Left cardiac atrium (tissue), 1 donor: ENCODE data around the genes KRT86, KRT81 and ESPL1.

DNA sequence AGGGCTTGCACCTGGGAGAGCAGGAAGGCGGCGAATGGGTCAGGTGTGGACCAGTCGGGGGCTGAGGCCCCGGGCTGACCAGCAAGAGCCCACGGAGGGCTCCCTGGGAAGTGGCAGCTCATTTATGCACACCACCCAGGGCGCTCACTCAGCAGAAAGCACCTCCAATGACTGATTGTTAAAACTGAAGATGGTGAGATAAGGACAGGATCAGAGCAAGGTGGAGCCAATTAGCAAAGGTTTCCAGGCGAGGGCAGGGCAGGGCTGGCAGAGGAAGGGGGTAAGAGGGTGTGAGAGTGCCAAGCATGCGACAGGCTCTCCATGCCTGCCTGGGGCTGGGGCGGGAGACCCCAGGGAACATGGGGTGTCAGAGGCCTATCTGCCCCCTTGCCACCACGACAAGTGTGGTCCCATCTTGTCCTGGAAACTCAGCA lies 6.2 kb downstream of the KRT80 start:
- PRO-cap = no peak

DNA sequence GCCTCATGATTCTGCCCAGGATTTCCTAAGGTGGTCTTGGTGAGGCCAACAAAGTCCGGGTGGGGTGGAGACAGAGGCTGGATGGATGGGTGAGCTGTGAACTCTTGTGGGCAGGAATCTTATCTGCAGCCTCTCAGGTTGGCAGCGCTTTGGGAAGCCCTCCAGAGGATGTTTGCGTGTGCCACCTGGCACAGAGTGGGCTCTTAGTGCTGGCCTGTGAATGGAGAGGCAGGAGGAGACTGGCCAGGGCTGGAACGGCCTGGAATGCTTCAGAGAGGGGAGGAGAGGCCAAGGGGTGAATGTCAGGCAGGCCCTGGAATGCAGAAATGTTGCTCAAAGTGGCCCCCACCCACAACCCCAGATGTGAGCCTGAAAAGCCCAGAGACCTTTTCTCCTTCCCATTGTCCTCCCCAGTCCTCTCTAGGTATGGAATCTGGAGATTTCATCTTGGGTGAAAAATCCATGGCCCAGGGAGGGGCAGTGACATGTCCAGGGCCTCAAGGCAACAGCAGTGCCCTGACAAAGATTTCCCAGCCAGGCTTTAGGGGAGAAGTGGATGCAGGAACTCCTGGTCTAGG lies 2.1 kb upstream of the KRT7 start:
- PRO-cap = no peak

DNA sequence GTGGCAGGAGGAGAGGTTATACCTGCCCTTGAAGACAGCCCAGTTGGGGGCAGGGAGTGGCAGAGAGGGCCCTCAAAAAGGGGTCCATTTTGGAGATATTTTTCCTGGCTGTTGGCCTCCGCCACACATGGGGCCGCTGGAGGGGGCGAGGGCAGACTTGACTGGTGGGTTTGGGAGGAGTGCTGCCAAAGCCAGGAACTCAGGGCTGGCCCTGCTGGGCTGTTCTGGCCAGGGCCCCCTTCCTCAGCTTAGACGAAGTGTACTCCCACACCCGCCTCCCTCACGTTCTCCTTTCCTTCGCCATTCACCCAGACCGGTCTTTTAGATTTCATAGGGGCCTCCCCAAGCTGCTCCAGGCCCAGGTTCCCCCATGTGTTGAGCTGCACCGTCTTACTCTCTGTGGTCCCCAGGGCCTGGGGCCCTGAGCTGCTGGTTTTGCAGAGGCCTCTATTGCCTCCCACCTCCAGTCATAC lies 1.2 kb downstream of the KRT7 start:
- PRO-cap = no peak

DNA sequence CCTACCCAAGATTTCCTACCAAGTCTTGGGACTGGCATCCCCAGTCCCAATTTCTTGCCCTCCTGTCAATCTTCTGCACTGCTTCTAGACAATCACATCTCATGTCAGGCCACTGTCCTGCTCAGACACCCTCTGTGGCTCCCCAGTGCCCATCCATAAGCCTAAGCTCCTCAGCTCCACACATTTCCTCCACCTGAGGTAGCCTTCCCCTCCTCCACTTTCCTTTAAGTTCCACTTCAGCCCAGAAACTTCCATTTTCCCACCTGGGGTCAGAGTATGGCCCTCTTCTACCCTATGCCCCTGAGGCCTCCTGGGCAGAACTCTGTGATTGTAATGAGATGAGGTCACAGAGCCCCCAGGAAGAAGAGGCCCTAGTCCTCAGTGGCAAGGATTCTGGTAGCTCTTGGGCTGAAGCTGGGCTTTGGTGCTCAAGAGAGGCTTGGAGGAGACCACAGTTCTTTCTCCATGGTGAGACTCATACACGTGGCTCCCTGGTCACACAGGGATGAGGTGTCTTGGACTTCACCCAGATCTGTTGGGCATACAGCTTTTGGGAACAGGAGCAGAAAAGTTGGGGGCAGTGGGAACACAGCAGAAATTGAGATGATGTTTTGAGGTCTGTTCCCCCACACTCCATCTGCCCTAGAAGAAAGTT lies at the start of gene KRT86:
Gene KRT86, plus strand, starts transcription at position 391 of the 655 bp plus-strand sequence.
- PRO-cap = no peak

DNA sequence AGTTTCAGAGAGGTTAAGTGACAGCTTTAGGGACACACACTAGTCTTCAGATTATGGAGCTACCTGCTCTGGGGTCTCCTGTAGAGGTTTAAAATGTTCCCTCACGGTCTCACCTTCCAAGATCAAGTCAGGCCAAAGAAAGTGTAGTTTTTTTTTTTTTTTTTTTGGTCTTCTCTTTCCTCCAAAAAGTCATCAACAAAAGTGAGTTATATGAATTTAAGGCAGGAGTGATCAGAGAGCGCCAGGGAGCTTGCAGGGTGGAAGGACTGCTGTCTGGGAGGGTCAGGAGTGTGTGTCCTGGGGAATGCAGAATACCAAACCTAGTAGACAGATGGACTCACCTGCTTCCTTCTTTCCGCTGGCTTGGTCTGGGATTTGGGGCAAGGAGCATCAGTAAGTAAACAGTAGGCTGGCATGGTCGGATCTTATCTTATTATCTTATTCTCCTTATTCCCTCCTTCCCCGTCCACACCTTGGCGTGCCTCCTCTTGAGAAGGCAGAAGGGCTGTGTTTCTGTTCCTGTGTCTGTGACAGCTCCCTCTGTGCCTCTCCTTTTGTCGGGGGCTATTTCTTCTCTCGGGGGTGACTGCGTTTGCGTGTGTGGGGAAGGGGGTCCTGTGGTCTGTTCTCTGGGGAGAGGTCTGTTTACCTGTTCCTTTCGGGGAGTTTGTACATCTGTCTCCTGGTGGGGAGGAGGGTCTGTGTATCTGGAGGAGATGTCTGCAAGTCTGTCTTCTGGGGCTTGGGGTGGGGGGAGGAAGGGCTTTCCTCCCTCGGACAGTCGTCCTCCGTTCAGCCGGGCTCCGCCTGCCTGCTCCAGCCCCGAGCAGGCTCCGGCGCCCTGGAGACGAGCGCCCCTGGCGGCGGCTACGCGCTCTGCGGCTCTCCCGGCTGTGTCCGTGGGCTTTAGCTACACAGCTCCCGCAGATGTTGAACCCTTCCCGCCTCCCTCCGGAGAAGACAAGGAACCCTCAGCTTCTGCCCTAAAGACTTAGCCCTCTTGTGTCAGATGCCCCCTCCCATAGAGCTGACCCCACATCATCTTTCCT lies 4.2 kb downstream of the KRT86 start:
- PRO-cap = unidirectional peak, minus-strand start at position 809 of the sequence

DNA sequence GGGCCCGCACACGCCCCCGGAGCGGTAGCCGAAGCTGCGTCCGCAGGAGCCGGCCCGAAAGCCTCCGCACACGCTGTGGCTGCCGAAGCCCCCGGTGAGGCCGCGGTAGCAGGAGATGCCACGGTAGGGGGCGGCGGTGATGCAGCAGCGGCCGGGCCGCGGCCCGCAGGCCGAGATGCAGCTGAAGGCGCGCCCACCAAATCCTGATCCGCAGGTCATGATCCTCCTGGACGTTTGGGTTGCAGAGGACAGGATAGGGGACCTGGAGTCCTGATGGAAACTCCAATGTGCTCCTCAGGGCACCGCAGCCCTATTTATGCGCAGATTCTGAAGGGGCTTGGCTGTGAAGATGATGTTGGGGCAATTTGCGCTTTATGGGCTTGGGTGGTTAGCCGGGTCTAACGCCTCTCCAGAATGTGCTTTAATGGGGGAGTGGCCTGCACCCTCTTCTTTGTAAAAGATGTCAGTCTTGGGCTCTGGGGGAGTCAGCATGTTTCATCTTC lies at the start of gene KRT81:
Gene KRT81, minus strand, starts transcription at position 288 of the 503 bp plus-strand sequence.
- PRO-cap = no peak

GRCh38 chr12:52345608-52346189 lies 21.6 kb downstream of the KRT85 start:
- PRO-cap = no peak

DNA sequence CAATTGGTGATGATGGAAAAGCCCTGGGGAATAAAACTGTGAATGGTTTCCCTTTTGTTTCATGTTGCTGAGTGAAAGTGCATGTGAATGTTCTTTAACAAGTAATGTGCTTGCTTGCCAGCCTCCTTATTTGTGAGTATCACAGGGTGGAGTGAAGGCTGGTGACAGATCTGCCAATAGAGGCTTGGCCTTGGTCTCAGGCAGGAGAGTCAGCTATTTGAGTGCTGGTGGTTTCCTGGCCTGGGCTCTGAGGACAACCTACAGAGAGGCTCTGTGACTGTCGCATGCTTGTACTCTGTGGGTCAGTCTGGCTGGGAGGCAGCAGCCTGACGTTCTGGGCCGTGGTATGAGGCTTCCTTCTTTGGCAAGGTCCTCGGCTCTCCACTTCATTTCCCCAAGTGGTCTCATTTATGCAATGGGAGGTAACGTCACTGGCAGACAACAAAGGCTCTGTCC lies 20.6 kb downstream of the KRT85 start:
- PRO-cap = no peak

- PRO-cap = no peak
Observed at GRCh38 chr12:52486923-52488206, 5.7 kb downstream of the KRT6A start.

DNA sequence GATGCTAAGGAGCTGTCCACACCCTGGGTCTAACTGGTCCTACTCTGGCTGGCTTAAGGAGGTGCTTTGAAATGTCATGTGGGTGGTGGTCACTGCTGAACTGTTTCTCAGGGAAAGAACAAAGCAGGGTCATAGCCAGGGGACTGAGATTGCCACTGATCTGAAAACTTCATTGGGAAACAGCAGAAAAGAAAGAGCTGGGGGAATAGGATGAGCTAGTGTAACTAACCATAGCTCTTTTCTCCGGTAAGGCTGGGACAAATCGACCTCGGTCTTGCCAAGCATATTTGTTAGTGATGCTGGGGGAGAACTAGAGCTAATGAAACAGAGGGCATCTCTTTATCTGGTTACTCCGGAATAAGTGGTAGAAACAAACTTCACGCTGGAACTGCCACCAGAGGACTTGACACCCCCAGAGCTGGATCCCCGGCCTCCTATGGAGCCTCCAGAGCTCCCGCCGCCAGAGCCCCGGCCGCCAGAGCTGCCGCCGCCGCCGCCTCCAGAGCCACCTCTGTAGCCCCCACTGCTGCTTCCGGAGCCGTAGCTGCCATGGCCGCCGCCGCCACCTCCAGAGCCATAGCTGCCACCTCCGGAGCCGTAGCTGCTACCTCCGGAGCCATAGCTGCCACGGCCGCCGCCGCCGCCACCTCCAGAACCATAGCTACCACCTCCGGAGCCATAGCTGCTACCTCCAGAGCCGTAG lies 5.2 kb downstream of the KRT1 start:
- PRO-cap = no peak

DNA sequence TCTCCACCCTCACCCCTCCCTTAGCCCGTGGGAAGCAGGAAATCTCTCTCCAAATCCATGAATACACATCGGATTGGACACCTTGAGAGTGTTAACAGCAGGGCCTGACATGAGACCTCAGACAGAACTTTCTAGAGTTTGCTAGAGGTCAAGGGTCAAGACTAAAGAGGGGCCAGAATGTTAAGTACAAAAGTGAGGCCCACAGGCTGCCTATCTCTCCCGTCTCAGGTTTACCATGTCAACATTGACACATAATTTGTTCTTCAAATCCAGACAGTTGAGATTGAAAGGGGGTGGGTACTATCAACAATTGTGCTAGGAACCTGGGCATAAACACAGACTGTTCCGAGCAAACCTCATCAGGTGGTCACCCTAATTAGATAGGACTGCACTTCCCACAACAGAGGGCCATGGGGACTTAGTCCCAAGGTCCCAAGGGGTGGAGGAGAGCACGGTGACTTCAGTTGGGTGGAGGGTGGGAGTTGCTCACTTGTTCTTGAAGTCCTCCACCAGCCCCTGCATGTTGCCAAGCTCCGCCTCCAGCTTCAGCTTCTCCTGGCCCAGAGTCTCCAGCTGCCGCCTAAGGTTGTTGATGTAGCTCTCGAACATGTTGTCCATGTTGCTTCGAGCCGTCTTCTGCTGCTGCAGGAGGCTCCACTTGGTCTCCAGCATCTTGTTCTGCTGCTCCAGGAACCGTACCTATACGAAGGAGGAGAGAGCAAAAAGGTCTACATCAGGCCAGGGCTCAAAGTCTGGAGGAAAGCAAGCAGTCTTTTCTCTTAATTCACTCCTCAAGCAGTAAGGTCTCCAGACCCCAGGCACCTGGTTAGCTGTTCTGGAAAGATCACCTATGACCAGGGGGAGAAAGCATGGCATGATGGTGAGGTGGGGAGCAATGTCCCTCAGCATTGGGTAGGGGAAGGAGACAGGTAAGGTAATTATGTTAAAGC lies 3.2 kb downstream of the KRT8 start:
- PRO-cap = no peak

- PRO-cap = no peak
Observed at GRCh38 chr12:52946832-52947386, 2.0 kb upstream of the KRT18 start.

DNA sequence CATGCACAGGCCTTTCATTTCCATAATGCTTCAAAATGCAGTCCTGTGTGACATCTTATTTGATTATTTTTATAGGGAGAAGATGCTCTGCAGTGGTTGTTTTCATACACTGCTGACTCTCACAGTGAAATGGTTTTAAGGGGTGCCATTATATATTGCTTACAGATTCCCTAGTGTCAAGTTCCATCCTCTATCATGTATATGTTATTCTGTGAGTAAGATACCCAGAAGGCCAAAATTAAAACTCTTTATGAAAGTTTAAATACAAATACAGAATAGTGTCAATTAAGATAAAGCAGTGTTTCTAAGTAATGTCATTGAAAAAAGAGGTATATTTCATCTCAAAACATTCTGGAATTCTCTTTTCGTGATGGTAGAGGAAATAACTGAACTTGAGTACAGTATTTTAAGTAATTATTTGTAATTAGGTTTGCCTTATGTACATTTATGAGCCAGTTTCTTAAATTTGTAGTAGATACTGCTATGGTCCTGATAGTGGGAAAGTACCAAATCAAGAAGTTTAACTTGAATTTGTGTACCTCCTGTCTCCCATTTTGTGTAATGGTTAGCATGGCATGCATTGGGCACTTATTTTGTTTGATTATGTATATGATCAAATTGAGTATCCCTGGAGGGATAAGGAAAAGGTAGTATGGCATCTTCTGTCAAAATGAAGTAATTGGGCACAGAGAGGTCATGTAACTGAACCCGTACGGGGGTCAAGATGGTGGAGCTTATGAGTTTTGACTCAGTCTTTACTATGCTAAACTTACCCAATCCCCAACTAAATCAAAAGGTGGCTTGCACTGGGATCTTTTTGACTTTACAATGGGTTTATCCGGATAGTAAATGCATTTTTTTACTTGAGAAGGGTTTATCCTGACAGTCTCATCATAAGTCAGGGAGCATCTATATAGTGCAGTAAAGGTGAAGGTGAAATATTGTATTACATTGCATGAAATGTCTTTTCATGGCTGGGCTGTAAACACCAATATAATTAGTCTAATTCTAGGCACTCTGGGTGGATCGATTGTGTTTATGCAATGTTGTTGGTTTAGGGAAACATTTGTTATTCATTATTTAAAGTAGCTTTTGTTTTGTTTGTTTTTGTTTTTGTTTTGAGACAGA lies 3.7 kb downstream of the EIF4B start:
- PRO-cap = no peak

DNA sequence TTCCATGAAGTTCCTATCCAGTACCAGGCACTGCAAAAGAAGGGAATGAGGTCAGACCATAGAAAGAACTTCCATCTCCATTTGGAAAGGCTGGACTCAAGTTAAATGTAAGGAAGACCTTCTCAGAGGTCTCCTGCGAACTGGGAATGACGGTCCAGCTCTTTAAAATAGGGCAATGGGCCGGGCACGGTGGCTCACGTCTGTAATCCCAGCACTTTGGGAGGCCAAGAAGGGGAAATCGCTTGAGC lies 3.9 kb upstream of the TNS2 start:
- PRO-cap = no peak

DNA sequence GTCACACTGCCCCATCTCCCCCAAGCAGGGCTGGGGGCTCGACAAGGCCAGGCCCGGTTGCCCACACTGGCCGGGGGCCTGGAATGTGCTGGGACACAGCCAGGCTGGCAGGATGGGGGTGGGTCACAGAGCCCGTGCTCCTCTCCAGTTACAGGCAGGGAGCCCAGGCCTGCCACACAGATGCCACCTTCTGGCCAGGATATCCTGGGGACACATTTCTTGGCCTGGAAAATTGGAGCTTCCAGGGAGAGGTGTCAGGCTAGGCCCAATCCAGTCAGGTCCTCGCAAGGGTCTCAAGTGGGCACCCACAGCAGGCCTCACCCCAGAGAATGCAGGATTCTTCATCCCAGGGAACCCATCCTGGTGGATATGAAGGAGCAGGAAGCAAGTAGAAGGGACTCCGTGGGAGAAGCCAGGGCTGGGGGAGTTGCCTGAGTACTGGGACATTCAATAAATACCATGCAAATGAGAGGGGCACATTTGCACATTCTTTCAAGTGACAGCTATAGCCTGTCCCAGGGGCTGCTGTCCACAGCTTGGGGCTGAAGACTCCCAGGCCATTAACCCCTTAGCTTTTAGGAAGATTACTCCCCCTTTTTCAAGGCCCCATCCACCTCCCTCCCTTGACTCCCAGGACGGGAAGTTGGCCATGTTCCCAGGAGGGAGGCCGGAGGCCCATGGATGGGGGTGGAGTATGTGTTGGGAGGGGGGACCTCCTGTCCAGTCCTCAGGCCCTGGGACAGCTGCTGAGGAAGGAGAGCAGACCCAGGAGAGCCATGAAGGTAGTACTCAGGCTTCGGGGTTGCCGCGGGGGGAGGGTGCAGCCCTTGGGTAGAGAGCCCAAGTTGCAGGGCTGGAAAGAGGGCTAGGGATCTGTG lies 1.2 kb upstream of the TNS2 start:
- PRO-cap = bidirectional peak, plus-strand start at position 730 of the sequence, minus-strand start at position 616 of the sequence

- PRO-cap = no peak
Observed at GRCh38 chr12:53058152-53058946, 8.5 kb downstream of the TNS2 start.

DNA sequence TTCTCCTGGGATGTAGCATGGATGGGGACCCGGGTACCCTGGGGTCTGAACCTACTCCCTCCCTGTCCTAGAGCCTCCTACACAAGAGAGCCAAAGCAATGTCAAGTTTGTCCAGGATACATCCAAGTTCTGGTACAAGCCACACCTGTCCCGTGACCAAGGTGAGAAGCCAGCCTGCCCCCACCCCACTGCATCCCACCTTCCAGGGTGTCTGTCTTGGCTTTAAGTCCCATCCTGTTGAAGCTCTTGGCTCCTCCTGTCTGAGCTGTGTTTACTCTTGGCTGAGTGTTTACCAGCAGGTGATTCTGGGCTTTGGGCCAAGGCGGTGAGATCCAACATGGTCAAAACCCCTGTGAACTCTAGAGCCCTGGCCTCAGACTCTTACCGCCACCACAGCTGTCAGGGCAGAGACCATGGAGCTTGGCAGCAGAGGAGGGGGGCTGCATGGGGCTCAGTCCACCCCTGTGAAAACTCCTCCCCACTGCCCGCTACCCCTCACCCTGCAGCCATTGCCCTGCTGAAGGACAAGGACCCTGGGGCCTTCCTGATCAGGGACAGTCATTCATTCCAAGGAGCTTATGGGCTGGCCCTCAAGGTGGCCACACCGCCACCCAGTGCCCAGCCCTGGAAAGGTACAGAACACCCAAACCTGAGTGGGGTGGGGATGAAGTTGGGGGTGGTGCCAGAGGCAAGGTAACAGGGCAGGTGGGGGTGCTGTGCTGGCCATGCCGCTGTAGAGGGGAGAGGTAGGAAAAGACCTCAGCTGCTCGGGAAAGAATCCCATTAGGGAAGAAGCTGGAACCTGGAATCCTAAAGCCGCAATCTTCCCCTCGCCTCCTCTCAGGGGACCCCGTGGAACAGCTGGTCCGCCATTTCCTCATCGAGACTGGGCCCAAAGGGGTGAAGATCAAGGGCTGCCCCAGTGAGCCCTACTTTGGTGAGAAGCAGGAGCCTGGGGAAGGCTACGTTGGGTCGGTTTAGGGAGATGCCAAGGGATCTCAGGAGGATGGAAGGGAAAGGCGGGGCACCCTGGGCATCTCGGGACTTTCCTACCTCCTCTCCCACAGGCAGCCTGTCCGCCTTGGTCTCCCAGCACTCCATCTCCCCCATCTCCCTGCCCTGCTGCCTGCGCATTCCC lies 11.8 kb downstream of the TNS2 start:
- PRO-cap = no peak

DNA sequence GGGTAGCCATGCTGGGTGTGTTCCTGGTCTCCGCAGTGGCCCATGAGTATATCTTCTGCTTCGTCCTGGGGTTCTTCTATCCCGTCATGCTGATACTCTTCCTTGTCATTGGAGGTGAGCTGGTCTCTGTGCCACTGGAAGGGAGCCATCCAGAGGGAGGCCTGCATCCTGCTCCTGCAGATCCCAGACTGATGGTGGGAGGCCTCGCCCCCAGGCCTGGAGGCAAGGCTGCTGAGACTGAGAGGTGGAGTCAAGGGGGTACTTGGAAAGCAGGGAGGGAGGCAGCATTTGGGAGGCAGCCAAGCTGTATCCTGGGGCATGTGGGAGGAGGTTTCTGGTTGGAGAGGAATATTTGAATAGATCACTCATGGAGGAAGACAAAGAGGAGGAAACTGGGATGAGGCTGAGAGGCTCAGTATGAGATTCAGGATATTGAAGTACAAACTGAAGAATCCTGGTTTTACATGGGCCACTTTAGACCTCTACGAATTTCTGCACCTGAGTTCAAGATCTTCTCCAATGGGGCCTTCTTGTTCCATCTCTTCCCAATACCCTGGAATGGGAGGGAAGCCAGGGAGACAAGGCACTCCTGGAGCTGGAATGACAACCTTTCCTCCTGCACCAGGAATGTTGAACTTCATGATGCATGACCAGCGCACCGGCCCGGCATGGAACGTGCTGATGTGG lies 20.0 kb downstream of the SOAT2 start:
- PRO-cap = no peak

- PRO-cap = bidirectional peak, plus-strand start at chr12:53218958, minus-strand start at chr12:53218871
Observed at GRCh38 chr12:53218393-53219279, 11.6 kb upstream of the ITGB7 start.

DNA sequence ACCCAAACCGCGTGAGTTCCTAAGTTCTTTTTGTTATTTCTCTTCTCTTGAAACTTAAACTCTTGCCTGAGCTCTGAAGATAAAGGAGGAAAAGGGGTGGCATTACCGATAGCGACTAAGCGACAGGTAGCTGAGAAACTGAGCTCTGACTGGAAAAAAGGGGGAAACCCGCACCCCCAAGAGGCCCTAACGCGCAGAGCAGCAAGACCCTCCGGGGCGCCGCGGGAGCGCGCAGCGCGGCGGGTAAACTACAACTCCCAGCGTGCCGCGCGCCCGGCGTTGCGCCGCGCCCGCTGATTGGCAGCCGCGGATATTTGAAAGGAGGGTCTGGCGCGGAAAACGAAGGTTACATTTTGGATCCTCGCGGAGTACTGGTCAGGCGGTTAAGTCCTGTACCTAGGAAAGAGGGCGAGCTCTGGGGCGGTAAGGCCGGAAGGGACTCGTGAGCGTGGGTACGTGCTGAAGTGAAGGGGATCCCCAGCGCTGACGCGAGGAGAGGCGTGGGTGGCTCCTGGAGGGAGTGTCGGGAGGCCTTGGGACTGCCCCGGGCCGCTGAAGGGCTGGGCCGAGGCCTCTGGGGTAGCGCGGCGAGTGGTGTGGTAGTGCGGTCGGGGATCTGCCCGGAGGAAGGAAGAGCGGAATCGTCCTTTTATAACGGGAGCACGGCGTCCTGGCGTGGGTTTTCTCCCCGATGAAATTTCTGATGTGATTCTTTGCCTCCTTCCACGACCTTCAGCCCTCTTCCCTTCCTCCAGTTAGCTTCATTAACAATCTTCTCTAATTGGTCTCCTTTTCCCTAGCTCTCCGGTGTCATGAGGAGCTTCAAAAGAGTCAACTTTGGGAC lies at the start of gene ESPL1:
Gene ESPL1, plus strand, starts transcription at position 345 of the 844 bp plus-strand sequence.
- PRO-cap = unidirectional peak, minus-strand start at position 233 of the sequence; unidirectional peak, plus-strand start at position 602 of the sequence